Measurements from ENCODE around the gene ZNF367.

GRCh38 chr9:95049812-95050640 is 267.5 kb downstream of the FANCC start:
- PRO-cap, 2 experiments, result no peak in any of the 2 experiments

- PRO-cap, 2 experiments, result peak in 1 of 2 experiments; most common plus-strand start chr9:95056123 (in 1)
Measured at GRCh38 chr9:95055652-95056672, 261.5 kb downstream of the FANCC start.

DNA sequence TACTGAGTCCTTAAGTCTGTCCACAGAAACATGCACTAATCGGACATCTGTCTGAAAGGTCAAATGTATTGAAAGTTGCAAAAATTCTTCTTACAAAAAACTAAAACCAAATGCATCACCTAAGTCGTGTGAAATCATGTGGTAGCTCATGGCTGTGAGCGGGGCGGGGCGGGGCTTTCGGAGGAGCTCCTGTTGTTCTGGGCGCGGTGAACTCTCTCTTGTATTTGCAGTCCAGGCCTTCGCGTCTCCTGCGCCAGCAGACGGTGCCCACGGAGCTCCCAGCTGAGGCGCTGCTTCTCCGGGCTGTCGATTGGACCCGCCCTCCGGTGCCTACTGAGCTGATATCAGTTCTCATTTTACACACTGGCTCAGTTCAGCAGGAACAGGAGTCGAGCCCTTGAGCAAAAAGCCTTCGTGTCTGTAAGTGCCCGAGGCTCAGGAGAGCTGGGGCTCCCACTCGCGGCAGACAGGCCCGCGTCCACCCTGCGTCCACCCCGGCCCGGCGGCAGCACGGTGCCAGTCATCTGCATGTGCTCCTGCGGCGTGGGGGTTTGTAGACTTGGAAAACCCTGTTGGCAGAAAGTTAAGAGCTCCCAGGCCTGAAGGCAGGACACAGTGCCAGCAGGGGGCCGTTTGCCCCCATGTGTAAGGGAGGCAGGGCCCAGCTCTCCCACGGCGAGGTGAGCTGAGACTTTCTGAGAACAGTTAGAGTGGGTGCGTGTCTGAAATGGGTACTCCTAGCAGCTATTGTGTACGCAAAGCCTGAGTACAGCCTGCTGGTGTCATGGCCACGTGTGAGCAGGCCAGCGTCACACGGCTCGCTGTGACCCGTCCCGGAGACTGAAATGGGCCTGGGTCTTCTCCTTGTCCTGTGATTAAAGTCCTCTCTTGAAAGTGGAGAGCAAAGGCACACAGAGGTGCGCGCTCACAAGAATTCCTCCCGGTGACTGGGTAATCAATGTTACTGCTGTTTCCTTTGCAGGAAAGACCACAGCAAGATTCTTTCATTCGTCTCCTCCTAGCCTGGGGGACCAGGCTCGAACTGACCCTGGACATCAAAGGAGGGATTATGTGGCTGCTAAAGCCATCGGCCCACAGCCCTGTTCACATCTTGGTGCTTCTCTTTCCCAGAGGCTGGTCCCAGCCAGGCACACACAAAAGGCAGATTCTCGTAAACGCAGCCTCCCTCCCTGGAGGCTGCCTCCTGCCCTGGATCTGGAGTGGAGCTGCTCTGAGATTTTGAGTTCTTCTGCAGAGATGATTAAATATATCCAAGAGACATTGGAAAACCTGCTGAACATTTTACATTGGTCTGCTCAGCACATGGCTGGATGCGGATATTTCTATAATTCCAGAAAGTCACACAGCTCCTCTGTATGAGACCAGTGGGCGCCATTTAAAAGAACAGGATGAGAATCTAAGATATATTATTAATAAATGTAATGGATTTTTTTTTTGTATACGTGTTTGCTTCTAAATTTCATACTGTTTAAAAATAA is 231.3 kb downstream of the FANCC start:
- PRO-cap, 2 experiments, result no peak in any of the 2 experiments

- PRO-cap, 2 experiments, result no peak in any of the 2 experiments
Measured at GRCh38 chr9:95092356-95093341, 224.9 kb downstream of the FANCC start.

- PRO-cap, 2 experiments, result no peak in any of the 2 experiments
Measured at GRCh38 chr9:95111585-95112099, 205.9 kb downstream of the FANCC start.

DNA sequence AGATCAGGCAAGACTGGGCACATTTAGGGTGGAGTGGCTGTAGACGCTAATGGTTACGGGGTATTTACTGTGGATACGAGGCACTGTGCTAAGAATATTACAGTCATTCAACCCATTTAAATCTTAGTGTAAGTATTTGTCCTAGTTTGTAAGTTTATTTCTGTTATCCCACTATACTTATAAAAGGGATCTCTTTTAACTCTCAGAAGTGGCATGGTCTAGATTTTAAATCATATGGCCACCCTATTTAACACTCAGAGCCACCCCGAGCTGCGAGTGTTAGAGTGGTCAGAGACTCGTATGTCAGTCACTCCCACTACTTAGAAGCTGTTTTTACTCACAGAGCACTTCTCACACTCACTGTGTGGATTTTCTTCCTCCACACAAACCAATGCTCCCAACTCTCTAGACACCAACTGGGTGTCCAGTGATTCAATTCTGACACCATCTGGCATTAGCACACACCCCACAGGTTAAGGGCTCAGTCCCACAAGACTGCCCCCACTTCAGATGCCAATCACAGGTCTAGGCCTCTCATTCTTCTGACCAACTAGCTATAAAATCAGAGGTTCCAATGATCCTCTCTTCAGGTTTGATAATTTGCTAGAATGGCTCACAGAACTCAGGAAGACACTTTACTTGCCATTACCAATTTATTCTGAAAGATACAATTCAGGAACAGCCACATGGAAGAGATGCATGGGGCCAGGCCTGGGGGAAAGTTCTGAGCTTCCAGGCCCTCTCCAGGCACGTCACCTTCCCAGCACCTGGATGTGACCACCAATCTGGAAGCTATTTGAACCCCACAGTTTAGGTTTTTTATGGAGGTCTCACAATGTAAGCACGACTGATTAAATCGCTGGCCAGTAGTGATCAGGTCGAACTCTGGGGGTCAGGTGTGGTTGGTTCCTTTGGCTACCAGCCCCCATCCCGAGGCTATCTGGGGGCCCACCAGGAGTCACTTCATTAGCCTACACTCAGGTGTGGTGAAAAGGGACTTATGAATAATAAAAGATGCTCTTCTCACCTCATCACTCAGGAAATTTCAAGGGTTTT is 174.7 kb downstream of the FANCC start:
- PRO-cap, 2 experiments, result no peak in any of the 2 experiments

DNA sequence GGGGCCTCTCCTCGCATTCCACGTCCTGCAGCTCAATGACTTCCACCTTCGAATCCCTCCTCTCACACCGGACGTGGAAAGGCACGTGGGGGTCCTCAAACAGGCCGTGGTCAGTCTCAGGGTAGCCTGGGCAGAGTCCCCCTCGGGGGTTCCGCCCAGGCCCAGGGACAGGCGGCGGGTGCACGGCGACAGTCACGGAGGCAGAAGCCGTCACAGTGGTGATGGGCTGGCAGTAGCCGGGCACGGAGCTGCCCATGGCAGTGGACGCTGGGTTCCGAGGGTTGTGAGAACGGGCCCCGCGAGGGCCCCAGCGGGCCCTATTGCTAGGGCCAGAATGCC is 62.2 kb downstream of the PTCH1 start:
- PRO-cap, 2 experiments, result no peak in any of the 2 experiments

DNA sequence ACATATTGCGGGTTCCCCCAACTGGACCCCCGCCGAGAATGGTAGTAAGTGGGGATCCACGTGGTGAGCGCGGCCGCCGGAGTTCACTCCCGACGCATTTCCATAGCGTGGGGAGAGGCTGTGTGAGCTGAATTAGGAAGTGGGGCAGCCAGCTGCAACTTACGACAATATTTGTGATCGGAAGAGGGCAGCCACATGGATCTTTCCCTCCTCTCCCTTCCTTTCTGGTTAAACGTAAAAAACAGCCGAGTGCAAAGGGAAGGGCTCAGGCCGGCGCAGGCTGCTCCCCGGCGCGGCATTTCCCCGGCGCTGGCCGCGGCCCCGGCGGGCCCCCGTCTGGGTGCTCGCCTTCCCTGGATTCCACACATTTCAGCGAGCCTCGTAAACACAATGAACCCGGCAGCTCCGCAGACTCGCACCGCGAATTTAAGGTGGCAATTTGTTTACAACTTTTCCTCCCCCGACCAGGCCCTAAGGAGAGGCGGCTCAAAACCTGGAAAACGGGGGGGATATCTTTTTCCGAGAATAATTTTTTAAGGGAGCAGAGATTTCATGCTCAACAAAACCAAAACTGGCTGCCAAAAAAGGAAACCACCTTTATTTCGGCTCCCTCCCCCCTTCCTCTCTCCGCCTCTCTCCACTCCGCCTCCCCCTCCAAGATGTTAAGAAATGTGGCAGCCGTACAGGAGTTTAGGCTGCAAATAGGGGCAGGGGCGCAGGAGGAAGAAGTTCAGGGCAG is 1.8 kb downstream of the PTCH1 start:
- PRO-cap, 2 experiments, result no peak in any of the 2 experiments

- PRO-cap, 2 experiments, result peak in 1 of 2 experiments; most common plus-strand start chr9:95510874 (in 1)
Measured at GRCh38 chr9:95510143-95511342, 1.5 kb upstream of the PTCH1 start.

DNA sequence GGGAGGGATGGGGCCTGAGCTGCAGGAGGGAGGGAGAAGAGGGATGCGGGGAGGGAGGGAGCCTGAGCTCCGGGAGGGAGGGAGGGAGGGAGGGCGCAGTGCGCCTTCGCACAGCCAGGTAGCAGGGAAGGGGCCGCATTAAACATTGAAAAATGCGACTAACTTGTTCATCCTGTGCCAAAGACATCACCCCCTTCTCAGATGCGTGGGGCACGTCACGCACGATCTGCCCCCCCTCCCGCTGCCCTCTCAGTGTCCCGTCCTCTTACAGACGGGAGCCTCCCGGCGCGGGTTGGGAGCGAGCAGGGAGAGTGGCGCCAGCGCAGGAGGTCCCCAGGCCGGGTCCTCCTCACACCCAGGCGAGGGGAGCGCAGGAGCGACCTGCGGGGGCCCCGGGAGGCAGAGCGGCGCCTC is 123.6 kb upstream of the ERCC6L2 start:
- PRO-cap, 2 experiments, result no peak in any of the 2 experiments

- PRO-cap, 2 experiments, result no peak in any of the 2 experiments
Measured at GRCh38 chr9:95815253-95815699, 60.2 kb upstream of the ERCC6L2 start.

GRCh38 chr9:95960766-95961350 is 85.4 kb downstream of the ERCC6L2 start:
- PRO-cap, 2 experiments, result no peak in any of the 2 experiments

DNA sequence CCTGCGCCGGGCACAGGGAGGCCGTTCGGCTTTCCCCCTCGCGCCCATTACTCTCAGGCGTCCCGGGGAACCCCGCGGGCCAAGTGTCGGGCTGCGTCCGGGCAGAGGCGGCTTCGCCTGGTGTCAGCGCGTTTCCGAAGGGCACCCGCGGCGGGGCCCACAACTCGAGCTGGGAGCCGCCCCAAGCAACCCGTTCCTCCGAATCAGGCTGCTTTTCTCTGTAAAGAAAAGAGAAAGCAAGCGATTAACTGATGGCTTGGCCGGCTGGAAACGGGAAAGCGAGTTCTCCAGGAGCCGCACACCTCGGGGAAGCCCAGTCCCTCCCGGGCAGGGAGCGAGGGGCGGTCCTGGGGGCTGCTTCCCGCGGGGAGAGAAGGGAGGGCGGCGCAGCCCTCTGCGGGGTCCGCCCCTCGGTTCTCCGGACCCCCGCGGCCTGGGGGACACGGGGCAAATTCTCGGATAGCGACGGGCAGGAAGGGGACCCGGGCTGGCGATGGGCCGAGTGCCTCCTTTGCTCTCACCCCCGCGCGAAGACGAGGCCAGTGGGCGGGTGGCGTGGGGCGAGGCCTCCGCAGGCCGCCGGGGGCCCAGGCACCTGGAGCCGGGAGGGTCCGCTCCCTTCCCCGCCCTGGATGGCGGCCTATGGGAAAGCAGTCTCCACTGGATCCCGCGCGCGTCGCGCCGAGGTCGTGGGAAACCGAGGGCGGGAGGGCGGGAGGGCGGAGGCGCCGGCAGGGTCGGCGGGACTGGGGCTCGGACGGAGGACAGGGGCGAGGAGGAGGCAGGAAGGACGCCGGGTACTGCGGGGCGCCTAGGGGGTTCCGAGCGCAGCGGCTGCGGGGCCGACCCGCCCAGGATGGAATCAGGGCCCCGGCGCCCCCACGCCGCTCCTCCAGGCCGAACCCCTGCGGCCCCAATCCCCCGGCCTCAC is 145.8 kb downstream of the ERCC6L2 start:
- PRO-cap, 2 experiments, result no peak in any of the 2 experiments

GRCh38 chr9:96140349-96141226 is 161.4 kb downstream of the HSD17B3 start:
- PRO-cap, 2 experiments, result no peak in any of the 2 experiments

GRCh38 chr9:96256588-96257211 is 45.3 kb downstream of the HSD17B3 start:
- PRO-cap, 2 experiments, result no peak in any of the 2 experiments

DNA sequence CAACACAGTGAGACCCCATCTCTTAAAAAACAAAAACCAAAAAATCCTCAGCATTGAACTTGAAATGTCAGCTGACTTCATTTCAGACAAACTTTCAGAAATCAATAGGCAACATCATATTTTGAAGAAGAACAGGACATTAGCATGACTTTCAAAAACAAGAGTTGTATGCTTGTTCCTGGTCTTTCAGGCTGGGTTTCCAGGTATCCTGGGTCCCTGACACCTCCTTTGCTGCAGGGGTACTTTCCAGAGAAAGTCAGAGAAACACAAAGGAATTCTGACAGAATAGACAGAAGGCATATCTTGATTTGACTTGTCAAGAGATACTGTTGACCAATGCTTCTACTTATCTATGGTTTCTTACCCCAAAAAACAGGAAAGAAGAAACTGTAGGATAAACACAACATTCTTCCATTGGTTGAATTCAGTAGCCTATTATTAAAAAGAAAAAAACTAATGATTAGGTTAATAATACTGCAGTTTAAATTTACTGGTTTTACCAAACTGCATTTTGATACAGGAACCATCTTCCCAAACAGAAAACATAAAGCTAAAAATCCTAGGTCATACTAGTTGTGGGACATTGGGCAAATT is 34.5 kb upstream of the HSD17B3 start:
- PRO-cap, 2 experiments, result no peak in any of the 2 experiments

GRCh38 chr9:96413326-96414412 is 4.5 kb downstream of the ZNF367 start:
- PRO-cap, 2 experiments, result no peak in any of the 2 experiments

- PRO-cap, 2 experiments, result peak in 2 of 2 experiments; most common minus-strand start chr9:96418674 (in 2)
Measured at GRCh38 chr9:96418029-96418796, at the start of gene ZNF367. Gene ZNF367, minus strand, starts transcription at chr9:96418370.

DNA sequence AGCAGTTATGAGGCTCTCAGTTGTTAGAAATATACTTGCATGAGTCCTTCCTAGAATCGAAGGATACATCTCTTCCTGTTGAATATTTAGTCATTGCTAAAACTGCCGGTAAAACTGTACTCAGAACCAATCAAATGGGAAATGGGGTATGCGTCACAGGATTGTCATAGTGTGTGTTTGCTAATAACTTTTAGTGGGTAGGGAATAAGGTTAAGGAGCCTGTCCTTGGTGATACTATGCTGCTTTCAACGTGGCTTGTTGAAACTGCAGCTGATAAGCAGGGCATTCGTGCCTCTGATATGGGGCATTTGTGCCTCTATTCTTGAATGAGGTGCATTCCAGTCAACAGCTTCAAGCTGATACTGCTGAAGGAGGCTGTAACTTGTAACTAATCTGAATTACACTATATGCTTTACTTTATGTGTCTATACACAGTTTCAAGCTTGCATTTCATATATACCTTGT is 26.6 kb downstream of the HABP4 start:
- PRO-cap, 2 experiments, result no peak in any of the 2 experiments

- PRO-cap, 2 experiments, result no peak in any of the 2 experiments
Measured at GRCh38 chr9:96646228-96646908, 8.7 kb downstream of the PRXL2C start.